Astrocyte (in vitro differentiated cells and primary cell): Measurements from ENCODE around the genes NSD1 and F12.

DNA sequence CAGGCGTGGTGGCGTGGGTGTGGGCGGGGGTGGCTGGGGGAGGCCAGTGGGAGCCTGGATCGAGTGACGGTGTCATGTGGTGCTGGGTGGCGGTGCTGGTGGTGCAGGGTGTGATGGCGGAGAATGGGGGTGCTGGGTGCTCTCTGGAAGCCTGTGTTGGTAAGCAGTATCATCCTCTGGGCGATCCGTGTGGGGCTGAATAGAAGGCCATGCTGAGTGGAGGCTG, 27.0 kb downstream of the CDHR2 start:
- PRO-cap: no peak
- RRBS, 2 experiments: no CpG with 5 or more reads among the region's 9 CpGs

- PRO-cap: no peak
- RRBS, 2 experiments: no CpG with 5 or more reads among the region's 11 CpGs
Measured at GRCh38 chr5:176586471-176587094, 23.4 kb downstream of the GPRIN1 start.

- PRO-cap: no peak
- RRBS, 2 experiments: no CpG with 5 or more reads among the region's 7 CpGs
Measured at GRCh38 chr5:176822310-176822864, 12.0 kb downstream of the UNC5A start.

- PRO-cap: no peak
- RRBS, 2 experiments: 78 to 88% methylated on average over 7 to 15 of the region's 24 CpGs
Measured at GRCh38 chr5:176887266-176887715, 11.9 kb downstream of the HK3 start.

DNA sequence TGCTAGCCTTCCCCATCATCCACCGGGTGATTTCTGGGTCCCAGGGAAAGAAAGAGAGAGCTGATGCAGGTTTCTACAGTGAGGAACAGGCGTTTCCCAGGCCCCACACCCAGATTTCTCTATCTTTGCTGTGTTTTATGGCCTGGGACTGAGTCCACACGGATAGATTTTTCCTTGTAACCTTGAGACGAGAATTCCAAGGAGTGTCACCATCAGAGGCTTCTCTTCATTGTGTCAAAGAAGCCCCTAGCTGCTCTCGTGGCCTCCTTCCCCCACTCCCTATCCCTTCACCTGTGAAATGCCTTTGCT, 21.2 kb upstream of the FGFR4 start:
- PRO-cap: unidirectional peak, plus-strand start at position 189 of the sequence
- RRBS, 2 experiments: no CpG with 5 or more reads among the region's 5 CpGs

DNA sequence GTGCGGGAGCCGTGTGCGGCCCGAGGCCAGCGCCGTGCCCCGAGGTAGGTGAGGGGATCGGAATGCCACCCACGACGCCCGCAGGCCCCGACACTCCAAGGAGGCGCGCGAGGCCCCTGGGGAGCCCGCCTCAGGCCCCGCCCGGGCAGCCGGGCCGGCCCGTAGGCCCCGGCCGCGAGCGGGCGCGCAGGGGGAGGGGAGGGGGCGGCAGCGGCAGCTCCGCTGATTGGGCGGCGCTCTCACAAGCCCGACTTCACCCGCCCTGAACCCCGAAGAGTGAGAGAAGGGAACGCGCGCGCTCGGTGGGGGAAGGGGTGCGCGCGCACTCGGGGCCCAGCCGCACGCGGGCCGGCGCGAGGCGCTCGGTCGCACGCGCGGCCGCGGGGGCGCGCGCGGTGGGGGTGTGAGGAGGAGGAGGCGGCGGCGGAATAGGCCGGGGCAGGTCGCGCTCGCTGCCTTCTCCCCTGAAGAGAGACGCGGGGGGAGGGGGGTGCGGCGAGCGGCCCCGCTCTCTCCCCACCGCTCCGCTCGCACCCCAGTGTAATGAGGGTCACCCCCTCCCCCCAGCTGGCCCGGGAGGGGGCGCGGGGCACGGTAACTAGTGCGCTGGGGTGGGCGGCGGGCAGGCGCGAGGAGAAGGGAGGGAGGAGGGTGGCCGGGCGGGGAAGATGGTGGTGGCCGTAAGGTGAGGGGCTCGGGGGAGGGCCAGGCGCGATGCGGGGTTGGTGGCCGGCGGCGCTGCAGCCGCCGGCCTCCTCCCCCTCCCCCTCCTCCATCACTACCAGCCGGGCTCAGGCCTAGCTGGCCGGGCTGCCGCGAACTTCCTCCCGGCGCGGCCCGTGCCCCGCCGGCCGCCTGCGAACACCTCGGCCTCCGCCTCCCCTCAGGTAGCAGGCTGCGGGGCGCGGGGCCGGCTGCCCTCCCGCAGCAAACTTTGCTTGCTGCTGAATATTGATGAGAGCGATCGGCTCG, at the start of gene NSD1:
NSD1 (plus strand) TSS at position 415 of the 972 bp plus-strand sequence.
- PRO-cap: bidirectional peak, plus-strand start at position 415 of the sequence, minus-strand start at position 64 of the sequence; unidirectional peak, plus-strand start at position 778 of the sequence; bidirectional peak, plus-strand start outside the sequence, minus-strand start at position 846 of the sequence
- RRBS, 2 experiments: 1 to 2% methylated on average over 36 to 37 of the region's 121 CpGs

DNA sequence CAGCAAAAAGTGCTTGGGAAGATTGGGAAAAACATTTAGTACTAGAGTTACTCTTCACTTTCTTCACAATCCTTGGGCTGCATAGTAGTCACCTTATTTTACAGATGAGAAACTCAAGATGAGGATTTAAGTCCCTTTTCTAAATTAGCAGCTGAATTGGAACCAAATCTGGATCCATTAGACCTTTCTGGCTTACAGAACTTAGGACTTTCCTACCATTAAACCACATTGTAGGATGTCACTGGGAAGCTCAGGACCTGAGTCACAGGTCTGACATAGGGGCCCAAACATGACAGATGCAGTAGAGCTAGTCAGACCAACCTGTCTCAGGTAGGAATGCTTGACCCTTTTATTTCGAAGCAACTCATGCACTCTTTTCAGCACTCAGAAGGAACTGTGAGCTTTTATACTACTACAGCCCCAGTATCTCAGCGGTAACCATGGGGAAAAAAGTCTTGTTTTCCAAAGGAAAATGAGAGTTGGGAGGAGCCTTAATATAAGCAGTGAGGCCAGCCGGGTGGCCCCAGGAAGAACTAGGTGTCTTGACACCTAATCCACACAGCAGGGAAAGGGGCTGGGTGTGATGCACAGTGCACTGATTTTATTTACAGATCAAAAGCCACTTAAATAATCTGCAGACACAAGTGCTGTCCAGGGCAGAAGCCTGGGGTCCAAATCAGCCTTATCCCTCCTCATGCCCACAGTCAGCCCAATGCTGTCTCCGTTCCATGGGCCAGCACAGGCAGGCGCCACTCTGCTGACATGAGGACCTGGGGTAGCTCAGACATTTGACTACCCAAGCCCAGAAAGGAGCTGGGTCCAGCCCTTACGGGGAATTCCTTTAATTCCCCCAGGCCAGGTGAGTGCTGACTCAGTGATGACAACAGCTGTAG, 2.4 kb downstream of the RAB24 start:
- PRO-cap: no peak
- RRBS, 2 experiments: no CpG with 5 or more reads among the region's 6 CpGs

DNA sequence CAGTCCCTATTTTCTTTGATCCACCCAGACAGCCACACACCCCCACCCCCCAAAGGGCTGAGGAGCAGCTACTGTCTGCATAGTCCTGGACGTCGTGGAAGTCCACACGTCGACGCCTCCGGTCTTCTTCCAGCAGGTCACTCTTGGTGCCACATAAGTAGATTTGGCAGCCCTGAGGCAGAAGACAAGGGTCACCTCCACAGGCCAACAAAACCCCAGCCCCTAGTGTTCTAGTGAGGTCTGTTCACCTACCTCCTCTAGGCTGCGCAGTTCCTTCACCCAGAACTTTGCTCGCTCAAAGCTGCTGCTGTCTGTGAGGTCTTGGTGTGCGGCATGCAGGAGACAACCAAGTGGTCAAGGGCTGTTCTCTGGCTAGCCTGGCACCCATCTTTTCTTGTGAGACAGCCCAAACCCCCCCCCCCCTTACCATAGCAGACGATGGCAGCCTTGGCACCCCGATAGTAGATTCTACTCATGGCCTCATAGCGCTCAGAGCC, 1.1 kb downstream of the RAB24 start:
- PRO-cap: no peak
- RRBS, 2 experiments: no CpG with 5 or more reads among the region's 12 CpGs

DNA sequence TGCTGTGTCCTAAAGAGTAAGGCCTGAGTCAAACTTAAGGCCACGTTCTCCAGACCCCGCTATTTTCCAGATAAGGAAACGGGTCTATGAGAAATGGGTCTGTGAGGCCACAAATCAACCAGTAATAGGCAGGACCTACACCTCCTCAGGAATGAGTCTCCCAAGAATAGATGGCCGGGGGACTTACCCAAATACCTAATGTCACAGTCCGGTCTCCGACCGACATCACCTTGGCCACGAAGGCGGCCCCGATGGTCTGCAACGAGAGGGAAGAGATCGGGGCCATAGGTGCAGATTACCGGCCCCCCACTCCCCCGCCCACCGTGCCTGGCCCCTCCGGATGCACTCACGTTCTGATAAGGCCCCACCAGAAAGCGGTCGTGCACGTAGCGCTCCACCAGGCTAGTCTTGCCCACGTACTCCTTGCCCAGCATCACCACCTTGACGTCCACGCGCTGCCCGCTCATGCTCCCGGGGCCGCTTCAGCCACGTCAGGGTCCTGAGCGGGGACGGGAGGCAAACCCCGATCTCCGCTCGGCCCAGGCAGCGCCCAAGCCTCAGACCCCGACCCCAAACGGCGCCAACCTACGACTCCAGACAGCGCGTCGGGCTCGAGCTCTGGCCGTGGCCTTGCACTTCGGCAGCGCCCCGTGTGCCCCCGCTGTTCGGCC, 562 bp downstream of the RAB24 start:
- PRO-cap: no peak
- RRBS, 2 experiments: 2 to 4% methylated on average over 10 of the region's 49 CpGs

DNA sequence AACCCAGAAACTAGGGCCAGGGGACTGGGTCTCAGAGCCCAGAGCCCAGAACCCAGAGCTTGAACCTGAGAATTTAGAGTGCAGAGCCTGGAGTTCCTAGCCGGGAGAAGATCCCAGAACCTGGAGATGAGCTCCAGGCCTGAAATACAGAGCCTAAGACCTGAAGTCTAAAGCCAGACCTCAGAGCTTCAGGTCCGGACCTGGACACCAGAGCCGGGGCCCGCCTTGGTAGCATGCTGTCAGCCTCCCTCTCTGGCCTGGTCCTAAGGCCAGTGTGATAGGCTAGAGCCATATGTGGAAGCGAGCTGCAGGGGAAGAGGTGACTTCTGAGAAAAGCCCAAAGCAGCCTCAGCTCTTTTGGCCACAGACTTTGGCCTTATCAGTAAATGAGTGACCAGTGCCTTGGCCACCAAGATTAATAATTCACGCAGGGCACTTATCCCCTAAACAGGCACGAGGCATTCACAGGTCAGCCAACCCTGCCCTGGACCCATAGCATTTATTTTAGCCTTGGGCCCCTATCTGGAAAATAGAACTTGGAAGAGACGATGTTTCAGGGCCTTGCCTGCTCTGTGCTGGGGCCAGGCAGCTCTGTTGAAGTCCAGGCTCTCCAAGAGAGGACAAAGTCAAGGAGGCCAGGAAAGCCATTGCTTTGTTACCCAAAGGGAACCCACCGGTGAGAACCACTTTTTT, 5.4 kb upstream of the SLC34A1 start:
- PRO-cap: no peak
- RRBS, 2 experiments: 89 to 90% methylated on average over 3 of the region's 9 CpGs

DNA sequence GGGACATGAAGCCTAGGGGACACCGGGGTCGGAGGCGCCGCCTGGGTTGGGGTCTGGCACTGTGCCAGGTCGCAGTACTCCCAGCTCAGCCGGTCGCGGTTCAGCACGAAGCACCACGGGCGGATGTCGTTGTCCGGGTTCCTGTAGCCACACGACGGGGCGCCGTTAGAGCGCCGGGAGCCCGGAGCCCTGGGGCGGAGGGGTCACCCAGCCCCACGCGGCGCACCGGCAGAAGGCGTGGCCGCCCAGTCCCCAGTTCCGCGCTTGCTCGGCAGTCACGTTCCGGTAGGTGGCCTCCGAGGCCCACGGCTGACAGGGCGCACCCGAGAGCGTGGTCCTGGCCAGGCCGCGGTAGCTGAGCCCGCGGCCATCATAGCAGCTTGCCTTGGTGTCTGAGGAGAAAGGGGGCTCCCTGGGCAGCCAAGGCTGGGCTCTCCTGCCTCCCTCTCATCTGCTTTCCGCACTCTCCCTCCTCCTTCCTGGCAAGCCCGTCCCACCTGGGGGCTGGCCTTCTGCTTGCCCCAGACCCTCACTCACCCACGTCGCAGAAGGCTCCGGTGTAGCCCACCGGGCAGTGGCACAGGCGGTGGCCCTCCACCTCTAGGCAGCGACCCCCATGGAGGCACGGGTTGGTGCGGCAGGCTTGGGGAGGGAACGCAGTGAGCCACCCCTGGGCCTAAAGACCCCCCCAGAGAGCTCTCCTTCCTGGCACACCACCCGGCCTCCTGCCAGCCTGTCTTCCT, 4.0 kb upstream of the PFN3 start:
- PRO-cap: no peak
- RRBS, 2 experiments: 2 to 4% methylated on average over 30 of the region's 53 CpGs

DNA sequence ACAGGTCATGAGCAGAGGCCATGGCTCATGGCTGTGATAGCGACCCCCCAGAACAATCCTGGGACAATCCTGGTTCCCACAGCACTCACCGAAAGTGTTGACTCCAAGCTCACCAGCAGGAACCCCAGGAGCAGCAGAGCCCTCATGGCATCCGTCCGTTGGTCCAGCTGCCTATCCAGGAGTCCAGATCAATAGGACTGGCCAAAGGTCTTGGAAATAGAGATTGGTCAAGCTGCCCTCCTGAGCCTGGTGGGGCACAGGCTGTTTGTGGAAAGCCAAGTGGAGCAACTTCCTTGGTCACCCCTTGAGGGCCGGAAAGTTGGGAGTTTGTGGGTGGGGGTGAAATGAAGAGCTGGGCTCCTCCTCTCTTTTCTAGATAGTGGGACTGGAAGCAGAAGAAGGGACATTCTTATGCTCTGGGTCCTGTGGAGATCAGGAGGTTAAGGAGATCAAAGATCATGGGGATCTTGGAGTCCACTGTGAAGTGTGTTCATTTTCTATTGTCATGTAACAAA, at the start of gene F12:
F12 (minus strand) TSS at position 183 of the 515 bp plus-strand sequence.
- PRO-cap: no peak
- RRBS, 2 experiments: no CpG with 5 or more reads among the region's 5 CpGs

GRCh38 chr5:177425545-177426471, 668 bp upstream of the GRK6 start:
- PRO-cap: bidirectional peak, plus-strand start at chr5:177426062, minus-strand start at chr5:177425975; bidirectional peak, plus-strand start at chr5:177426551, minus-strand start at chr5:177426274
- RRBS, 2 experiments: 2 to 3% methylated on average over 7 to 12 of the region's 53 CpGs

- PRO-cap: no peak
- RRBS, 2 experiments: no CpG with 5 or more reads among the region's 36 CpGs
Measured at GRCh38 chr5:177440002-177441294, 6.2 kb upstream of the PRR7 start.

DNA sequence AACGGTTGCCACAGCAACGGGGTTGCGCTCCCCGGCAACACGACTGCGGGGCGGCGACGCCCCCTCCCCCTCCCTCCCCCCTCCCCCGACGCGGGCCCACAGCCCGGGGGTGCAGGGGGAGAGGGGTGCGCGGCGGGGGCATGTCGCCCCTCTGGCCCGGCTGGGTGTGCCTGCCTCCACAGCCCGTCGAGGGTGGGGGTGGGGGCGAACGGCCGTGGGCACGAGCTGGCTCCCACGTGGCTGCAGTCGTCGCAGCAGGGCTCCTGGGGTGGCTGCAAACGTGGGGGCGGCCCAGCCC, 525 bp downstream of the PRR7 start:
- PRO-cap: no peak
- RRBS, 2 experiments: 1 to 2% methylated on average over 18 of the region's 29 CpGs

DNA sequence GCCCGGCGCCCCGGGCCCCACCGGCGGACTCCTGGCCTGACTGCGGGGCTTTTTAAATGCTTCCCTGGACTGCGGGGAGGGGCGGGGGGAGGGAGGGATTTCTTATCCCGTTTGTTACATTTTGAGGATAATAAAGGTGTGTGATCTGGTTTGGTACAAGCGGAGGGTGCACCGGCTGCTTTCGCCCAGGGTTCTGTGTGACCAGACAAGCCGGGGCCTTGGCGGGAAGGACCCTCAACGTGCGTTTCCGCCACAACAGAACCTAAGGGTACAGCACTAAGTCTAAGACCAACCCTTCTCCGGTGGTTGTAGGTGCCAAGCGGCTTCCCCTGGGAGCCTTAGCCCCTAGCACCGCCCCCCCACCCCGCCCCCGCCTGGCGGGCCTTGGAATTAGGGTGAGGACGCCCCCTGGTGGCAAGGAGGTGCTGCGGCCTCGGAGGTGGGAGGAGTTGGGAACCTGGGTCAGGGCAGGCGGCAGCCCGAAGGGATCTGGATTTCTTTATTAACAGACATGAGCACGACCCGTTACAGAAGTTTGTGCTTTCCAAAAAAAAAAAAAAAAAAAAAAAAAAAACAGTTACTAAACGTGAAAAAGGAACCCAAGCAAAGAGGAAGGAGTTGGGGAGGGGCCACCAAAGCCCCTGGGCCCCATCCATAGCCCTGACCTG, 9.6 kb downstream of the PRR7 start:
- PRO-cap: no peak
- RRBS, 2 experiments: 3% methylated on average over 6 of the region's 31 CpGs

GRCh38 chr5:177483851-177484524, 10.6 kb upstream of the DBN1 start:
- PRO-cap: no peak
- RRBS, 2 experiments: no CpG with 5 or more reads among the region's 23 CpGs

GRCh38 chr5:177491302-177491883, 6.0 kb downstream of the PDLIM7 start:
- PRO-cap: no peak
- RRBS, 2 experiments: 61 to 75% methylated on average over 3 of the region's 38 CpGs

DNA sequence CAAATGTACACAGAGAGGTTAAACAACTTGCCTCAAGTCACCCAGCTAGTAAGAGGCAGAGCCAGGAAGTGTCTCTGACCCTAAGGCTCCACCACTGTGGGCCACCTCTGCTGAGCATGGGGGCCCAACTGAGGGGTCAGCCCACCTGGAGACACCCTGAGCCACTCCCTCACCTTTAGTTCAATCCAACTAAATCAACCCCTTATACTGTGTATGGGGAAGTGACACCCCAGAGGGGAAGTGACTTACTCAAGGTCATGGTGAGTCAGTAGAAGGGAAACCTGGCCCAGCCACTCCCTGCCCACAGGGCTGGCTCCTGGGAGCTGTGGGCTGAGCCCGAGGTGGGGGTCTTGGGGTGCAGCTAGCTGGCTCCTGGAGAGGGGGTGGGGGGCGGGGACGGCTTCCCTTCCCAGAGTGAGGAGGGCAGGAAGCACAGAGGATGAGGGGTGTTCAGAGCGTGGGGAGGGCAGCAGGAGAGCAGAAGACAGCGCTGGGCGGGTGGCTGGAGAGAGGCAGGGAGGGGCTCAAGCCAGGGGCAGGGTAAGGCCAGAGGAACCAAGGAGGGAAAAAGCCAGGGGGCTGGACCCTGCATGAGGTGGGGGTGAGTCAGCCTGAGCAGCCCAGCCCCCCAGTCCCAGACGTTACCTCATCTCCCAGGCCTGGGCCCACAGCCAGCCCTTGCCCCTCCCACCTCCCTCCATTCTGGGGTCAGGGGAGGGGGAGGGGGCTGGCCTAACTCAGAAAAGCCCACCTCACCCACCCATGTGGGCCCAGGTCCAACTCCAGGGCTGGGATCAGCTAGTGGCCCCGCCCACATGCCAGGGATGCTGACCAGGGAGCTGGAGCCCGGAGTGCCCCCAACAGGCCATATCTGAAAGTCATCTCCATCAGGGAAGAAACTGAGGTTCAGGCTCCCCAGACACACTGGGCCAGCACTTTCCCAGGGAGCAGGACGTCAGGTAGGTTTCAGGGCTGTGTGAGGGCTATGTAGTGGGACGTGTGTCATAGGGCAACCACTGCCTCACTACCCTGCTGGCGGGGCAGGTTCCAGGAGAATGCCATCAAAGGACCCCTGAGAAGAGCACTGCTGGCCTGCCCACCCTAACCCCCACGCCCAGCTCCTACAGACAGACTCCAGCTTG, 2.9 kb downstream of the PDLIM7 start:
- PRO-cap: unidirectional peak, minus-strand start at position 196 of the sequence; bidirectional peak, plus-strand start at position 924 of the sequence, minus-strand start at position 819 of the sequence
- RRBS, 2 experiments: no CpG with 5 or more reads among the region's 13 CpGs

DNA sequence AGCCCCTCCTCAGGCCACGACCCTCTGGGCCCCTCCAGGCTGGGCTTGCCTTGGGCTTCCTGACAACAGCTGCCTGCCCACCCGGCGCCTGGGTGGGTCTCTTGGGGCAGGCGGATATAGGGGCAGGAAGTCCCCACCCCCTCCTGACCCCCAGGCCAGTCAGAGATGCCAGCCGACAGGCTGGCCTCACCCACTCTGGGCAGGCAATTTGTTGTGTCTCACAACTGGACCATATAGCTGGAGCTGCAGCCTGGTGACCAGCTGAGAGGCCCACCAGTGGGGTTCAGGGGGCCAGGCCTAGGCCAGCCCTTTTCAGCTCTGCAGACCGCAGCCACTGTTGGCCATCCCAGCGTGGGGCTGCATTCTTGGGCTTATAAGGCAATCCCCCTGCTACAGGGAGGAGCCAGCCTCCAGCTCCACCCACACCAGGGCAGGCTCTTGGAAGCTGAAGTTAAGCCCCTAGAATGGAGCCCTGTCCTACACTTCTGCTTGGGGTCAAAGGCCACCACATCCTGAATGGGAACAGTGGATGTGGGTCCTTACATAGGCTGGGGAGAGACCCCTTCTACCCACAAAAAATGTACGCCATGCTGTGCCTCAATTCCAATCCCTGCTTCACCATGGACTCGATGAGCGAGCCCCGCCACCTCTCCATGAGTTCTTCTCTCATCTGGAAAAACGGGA, 1.9 kb downstream of the PDLIM7 start:
- PRO-cap: bidirectional peak, plus-strand start at position 236 of the sequence, minus-strand start at position 197 of the sequence; bidirectional peak, plus-strand start at position 480 of the sequence, minus-strand start at position 320 of the sequence
- RRBS, 2 experiments: no CpG with 5 or more reads among the region's 12 CpGs